Melanocyte of skin (primary cell): Measurements from ENCODE around the genes RPRD1B and ACTR5.

DNA sequence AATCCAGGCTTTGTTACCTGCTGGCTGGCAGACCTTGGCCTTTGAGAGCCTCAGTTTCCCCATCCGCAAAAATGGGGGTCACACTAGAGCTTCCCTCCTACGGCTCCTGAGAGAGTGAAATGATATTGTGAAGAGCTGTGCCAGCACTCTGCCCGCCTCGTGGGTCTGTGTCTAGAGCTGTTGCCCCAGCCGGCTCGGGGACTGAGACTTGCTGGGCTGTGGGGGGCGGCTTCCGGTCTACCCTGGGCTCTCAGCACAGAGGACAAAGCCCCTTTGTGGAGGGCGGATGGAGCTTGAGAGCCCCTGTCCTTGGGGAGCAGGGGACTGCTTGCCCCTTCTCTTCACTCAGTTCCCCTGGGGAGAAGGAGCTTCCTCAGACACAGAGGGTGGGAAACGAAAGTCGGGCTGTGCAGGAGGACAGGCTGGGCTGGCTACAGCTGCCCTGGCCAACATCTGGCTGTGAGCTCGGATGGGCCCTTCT, 11.0 kb downstream of the SRC start:
- CAGE, long polyA plus RNA, 2 experiments: no peak in any of the 2 experiments

GRCh38 chr20:37396137-37397055, 50.5 kb downstream of the SRC start:
- CAGE, long polyA plus RNA, 2 experiments: no peak in any of the 2 experiments

- CAGE, long polyA plus RNA, 2 experiments: no peak in any of the 2 experiments
These were observed 72.4 kb downstream of the SRC start for GRCh38 chr20:37418418-37418617.

GRCh38 chr20:37506021-37506696, 14.9 kb upstream of the NNAT start:
- CAGE, long polyA plus RNA, 2 experiments: no peak in any of the 2 experiments

- CAGE, long polyA plus RNA, 2 experiments: no peak in any of the 2 experiments
These were observed 79.4 kb upstream of the VSTM2L start for GRCh38 chr20:37823340-37824128.

GRCh38 chr20:37914605-37915591, 12.0 kb downstream of the VSTM2L start:
- CAGE, long polyA plus RNA, 2 experiments: no peak in any of the 2 experiments

- CAGE, long polyA plus RNA, 2 experiments: no peak in any of the 2 experiments
These were observed at the start of gene RPRD1B for GRCh38 chr20:38033317-38034296. Gene RPRD1B (plus strand): TSS chr20:38033746.

DNA sequence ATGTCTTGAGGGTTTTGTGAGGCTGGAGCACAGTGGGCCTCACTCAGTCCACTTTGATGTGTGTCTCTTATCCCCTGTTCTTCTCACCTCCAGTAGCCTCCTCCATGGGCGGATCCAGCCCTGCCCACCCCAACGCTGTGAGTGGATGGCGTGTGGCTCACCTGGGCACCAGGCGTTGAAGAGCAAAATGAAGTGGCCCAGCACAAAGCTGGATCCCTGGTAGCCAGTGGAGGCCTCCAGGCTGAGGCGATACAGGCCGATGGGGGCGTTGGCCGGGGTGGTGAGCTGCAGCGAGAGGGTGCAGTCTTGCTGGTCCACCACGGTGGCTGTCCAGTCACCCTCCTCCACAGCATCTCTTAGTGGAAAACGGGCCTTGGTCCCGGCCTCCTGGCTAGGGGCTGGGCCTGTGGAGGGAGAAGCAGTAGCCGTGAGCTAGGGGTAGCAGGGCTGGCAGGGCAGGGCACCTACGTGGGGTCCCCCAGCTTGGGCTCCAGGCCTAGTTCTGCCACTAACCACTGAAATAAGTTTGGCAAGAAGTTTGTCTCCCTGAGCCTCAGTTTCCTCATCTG, 9.3 kb downstream of the TGM2 start:
- CAGE, long polyA plus RNA, 2 experiments: no peak in any of the 2 experiments

- CAGE, long polyA plus RNA, 2 experiments: no peak in any of the 2 experiments
These were observed 8.2 kb downstream of the TGM2 start for GRCh38 chr20:38156661-38157448.

GRCh38 chr20:38157928-38158591, 7.0 kb downstream of the TGM2 start:
- CAGE, long polyA plus RNA, 2 experiments: no peak in any of the 2 experiments

- CAGE, long polyA plus RNA, 2 experiments: no peak in any of the 2 experiments
These were observed 8.0 kb downstream of the KIAA1755 start for GRCh38 chr20:38252297-38253272.

- CAGE, long polyA plus RNA, 2 experiments: no peak in any of the 2 experiments
These were observed 12.7 kb upstream of the BPI start for GRCh38 chr20:38291339-38291633.

- CAGE, long polyA plus RNA, 2 experiments: no peak in any of the 2 experiments
These were observed 768 bp upstream of the RALGAPB start for GRCh38 chr20:38471822-38472328.

DNA sequence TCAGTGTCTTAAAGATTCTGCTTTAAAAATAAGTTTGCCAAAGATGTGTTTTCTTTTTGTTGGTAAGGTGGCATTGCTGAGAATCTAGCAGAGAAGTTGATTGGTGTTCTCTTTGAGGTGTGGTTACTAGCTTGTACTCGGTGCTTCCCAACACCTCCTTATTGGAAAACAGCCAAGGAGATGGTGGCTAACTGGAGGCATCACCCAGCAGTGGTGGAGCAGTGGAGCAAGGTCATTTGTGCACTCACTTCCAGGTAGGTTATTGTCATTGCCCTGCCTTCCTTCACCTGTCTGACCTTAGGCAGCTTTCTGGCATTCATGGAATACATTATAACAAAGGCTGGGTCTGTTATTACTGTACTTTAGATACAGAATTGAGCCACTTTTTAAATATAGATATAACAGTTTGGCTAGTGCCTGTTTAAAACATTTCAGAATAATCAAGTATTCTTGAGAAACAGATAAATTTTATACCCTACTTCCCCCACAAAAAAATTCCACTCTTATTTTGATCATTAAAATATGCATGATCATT, 26.8 kb downstream of the RALGAPB start:
- CAGE, long polyA plus RNA, 2 experiments: no peak in any of the 2 experiments

DNA sequence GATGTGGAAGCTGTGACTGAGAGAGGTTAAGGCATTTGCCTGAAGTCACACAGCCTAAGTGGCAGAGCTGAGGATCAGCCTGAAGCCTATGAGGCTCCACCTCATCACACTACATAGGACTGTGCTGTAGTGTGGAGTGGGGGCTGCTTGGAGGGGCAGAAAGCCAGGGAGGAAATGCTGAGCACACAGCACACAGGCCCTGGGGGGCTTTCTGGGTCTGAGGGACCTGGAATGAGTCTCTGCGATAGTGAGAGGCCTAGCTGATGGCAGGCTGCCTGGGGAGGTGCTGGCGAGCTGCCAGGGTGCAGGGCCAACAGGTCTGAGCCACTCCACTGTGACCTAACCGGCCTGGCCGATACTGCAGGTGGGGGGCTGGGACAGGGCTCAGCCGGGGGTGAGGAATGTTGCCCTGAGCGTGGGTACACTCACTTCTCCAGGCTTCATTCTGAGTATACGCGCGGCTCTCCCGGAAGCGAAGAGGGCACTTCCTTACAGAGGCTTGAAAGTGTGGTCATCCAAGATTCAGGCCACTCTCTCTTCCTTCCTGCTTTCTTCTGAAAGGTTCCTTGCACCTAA, 18.5 kb downstream of the ADIG start:
- CAGE, long polyA plus RNA, 2 experiments: no peak in any of the 2 experiments

GRCh38 chr20:38601057-38601514, 20.1 kb downstream of the ADIG start:
- CAGE, long polyA plus RNA, 2 experiments: no peak in any of the 2 experiments

DNA sequence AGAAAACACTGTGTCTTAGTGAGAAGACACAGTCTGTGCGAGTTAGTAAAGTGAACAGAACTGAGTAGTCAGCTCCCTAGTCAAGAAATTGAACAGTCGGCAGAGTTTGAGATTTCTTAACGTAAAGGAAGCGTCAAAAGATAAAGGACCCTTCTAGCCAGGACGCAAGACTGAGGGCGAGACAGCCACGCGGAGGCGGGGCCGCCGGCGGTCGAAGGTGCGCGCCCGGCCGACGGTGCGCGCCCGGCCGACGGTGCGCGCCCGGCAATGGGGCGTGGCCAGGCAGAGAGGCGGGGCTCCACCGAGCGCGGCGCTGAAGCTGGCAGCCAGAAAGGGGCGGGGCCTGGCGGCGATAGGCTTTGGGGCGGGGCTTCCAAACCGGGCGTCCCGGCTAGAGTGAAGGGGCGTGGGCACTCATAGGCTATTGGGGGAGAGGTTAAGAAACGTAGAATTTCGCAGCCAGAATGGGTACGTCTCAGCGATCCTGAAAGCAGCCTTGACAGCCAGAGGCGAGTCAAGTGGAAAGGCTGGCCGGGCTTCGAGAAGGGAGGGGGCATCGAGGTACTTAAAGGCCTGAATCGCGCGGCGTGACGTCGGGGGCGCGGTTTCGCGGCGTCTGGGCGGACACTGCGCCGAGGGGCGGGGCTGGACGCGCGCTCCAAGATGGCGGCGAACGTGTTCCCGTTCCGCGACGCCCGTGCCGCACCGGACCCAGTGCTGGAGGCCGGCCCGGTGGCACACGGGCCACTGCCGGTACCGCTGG, at the start of gene ACTR5:
TSS of gene ACTR5 (plus strand) at position 645 of the 763 bp plus-strand sequence.
- CAGE, long polyA plus RNA, 2 experiments: no peak in any of the 2 experiments

- CAGE, long polyA plus RNA, 2 experiments: no peak in any of the 2 experiments
These were observed 26.1 kb upstream of the PPP1R16B start for GRCh38 chr20:38779181-38780041.

DNA sequence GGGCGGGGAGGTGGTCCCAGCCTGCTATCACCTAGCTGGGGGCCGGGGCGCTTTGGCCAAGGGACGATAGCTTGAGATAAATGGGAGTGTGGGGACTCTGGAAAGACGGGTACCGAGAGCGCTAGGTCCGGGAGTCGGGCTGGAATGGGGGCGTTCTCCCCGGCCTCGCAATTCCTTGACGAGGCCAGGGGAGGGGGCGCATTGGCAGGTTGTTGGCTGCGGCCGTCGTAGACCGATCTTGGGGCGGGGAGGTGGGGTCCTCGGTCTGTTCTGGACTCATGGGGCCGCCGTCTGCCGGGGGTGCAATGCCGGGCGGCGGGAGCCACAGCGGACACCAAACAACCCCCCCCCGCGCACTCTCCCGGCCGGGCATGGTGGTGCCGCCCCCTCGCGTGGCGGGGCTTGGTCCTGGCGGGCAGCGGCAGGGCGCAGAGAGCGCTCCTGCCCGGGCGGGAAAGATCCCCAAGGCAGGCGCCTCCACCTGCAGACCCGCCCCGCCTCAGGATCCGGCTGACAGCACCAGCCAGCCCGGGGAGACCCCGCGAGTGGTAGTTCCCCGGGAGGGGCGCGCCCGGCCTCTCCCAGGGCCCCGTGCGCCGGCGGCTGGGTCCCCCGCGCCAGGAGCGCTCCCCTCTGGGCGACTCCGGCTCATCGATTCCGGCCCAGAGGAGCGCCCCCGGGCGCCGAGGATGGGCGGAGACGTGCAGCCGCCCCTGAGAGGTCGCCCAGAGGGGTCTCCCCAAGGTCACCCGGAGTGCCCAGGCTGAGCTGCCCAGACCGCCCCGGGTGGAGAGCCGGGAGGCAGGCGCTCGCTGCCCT, 573 bp downstream of the PPP1R16B start:
- CAGE, long polyA plus RNA, 2 experiments: no peak in any of the 2 experiments

DNA sequence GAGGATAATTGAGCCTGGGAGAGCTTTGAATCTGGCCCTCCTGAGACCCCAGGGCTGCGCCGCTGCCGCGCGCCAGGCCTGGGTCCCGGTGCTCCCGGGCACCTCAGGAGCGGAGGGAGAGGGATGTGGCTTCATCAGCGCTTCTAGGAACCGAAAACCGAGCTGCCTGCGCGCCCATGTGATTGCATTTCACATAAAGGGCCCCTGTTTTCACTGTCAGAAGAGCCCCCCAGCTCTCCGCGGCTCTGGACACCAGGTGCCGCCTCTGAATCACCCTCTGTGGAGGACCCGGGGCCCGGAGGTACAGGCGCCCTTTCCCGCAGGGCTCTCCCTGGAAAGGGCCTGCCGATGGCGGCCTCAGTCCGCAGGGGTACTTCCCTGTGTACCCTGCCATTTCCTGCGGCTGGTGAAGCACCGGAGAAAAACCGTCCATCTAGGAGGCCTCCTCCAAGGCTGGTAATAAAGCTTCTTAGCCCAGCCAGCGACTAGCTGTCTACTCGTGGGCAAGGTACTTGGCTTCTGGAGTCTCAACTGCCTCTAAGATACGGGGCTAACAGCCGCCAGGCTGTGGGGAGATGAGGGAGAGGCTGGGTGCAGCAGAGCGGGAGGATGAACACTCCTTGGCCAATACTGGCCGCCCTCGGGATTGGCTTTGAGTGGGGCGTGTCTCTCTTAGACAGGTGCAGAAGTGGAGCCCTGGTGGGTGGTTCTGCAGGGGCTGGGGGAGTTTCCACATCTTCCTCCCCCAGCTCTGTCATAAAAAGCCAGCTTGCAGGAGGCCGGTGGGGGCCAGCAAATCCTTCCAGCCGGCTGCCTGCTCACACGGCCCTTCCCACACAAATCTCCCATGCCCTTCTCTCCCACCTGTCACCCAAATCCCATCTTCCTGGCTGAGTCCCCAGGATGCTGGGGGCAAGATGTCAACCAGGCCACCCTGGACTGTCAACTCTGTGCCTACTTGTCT, 1.6 kb downstream of the PPP1R16B start:
- CAGE, long polyA plus RNA, 2 experiments: no peak in any of the 2 experiments